T47D (cell line): ENCODE results near the gene RYR1.

DNA sequence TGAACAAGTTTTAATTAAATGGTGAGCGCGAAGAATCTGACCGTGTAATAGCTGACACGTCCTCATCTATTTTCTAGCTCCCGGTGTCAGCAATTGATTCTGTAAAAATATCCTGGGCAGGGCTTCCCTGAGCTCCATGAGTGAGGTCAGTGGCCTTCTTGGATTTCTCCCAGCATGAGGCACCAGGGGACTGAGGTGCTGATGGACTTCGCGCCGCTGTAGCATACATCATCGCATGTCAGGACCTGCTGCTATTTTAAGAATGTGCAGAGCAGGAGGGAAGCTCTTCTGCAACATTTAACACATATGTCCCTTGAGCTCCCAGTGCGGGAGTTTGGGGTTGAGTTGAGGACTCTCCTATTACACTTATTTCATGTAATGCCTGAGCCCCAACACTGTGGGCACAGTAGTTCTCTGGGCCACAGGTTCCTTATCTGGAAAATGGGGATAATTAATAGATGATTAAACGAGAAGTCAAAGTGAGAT, 27.1 kb downstream of the SIPA1L3 start:
- RRBS: no CpG with 5 or more reads among the region's 11 CpGs

DNA sequence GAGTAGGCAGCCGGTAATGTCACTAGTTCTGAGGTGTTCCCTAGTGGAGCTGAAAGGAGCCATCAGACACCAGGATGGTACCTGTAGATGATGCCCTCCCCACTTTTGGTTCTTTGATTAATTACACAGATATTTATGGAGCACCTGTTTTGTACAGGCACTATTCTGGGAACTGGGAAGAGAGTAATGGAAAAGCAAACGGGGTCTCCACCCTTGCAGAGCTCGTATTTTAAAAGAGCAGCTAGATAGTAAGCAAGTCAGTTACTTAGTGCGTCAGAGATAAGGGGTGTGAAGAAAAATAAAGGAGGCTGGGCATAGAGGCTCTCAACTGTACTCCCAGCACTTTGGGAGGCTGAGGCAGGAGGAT, 32.8 kb downstream of the SIPA1L3 start:
- RRBS: no CpG with 5 or more reads among the region's 4 CpGs

GRCh38 chr19:38005430-38006882, 98.9 kb downstream of the SIPA1L3 start:
- RRBS: 92% methylated on average over 3 of the region's 26 CpGs

DNA sequence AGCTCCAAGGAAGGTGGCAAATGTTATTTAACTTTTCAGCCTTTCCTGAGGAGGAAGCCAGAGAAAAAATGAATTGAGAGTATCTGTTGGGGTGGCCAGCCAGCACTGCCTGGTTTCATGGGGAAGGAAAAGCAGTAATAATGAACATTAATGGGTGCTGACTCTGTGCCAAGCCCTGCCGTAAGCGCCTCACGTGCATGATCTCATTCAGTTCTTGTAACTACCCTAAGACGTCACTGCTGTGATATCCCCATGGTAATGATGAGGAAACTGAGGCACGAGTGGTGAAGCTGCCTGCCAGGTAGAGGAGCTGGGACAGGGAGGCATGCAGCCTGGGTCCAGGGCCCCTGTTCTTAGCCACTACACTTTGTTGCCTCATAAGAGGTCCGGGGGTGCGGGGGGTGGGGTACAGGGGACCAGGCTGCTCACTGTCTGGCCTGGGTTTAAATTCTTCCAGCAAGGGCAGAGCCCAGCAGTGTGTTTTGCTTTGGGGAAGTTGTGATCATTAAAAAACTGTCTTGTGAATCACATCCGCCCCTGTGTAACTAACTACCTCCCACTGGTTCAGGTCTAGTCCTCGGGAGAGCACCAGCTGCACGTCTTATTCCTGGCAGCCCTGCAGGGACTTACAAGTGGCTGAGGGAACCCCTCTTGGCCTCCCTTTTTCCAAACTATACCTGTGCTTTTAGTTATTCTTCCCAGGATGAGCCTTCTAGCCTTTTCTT, 127.3 kb downstream of the SIPA1L3 start:
- RRBS: no CpG with 5 or more reads among the region's 10 CpGs

GRCh38 chr19:38183554-38184291, 40.3 kb downstream of the DPF1 start:
- RRBS: 72% methylated on average over 7 of the region's 29 CpGs

- RRBS: 68% methylated on average over 11 of the region's 33 CpGs
Observed at GRCh38 chr19:38252623-38253971, 3.1 kb downstream of the PPP1R14A start.

DNA sequence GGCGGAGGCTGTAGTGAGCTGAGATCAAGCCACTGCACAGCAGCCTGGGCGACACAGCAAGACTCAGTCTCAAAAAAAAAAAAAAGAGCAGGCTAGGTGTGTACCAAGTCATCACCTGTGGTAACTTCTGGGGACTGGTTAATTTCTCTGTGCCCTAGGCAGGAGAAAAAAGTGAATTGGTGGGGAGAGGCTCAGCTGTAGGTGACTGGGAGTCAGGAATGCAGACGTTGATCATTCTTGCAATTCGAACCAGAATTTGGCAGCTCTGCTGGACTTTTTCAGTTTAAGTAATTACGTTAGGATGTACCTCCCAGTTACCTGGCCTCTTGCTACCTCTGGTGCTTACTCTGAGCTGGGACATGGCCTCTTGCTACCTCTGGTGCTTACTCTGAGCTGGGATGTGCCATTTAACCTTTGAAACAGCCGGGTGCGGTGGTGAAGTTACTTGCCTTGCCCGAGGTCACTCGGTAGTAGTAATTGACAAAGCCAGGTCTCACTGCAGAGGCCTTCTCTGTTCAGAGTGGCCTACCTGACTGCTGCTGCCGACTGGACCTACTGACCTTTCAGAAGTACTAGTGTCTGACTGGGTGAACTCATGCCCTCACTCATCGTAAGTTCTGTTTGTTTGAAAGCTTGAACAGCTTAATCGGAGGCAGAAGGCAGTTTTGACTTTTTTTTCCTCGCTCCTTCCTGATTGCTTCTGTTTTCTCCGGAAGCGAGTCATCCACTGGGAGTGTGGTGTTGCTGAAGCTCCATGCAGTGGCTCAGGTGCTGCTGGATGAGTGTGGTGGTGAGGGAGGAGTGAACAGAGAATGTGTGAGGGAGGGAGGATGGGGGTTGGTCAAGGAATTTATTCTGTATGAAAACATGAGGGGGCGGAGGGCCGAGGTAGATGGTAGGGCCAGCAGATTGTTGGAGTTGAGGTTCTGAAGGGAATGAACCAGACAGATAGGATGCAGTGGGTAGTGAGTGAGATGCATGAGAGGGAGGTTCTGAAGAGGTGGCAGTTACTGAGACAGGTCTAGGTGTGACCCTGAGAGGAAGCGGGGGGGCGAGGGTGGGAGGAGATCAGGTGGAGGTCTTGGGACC, 2.6 kb downstream of the SPINT2 start:
- RRBS: no CpG with 5 or more reads among the region's 19 CpGs

DNA sequence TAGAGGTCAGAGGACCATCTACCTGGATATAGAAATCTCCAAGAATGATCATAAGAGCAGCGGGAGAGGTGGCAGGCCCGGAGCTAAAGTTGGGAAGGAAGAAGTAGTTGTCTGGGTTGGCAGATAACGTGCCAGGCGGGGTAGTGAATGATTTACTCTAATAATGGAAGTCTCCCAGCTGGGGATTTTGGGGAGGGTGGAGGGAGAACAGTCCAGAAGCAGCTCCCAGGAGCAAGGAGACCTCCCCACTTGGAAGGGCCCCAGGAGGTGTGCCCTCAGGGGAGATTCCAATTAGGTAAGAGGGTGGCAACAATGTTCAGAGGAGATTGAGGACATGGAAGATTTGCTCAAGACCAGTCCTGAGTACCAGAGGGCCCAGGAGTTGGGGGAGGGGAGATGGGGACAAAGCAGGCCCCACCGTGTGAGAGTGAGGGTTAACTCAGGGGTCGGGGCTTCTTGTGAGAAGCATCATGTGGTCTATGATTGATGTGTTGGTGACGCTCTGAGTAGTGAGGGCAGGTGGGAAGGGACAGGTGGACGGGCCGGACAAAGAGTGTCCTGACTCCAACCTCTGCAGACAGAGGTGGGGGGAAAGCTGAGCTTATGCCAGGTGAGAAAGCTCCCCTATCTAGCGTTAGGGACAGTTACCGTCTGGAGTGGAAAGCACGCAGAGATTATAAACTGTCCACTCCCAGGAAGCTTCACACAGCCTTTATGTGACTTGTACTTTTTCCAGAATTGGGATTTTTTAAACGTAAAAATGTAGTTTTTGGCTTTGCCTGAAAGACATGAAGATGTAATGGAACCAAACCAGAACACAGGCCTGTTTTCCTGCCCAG, 3.5 kb downstream of the SPINT2 start:
- RRBS: no CpG with 5 or more reads among the region's 13 CpGs

DNA sequence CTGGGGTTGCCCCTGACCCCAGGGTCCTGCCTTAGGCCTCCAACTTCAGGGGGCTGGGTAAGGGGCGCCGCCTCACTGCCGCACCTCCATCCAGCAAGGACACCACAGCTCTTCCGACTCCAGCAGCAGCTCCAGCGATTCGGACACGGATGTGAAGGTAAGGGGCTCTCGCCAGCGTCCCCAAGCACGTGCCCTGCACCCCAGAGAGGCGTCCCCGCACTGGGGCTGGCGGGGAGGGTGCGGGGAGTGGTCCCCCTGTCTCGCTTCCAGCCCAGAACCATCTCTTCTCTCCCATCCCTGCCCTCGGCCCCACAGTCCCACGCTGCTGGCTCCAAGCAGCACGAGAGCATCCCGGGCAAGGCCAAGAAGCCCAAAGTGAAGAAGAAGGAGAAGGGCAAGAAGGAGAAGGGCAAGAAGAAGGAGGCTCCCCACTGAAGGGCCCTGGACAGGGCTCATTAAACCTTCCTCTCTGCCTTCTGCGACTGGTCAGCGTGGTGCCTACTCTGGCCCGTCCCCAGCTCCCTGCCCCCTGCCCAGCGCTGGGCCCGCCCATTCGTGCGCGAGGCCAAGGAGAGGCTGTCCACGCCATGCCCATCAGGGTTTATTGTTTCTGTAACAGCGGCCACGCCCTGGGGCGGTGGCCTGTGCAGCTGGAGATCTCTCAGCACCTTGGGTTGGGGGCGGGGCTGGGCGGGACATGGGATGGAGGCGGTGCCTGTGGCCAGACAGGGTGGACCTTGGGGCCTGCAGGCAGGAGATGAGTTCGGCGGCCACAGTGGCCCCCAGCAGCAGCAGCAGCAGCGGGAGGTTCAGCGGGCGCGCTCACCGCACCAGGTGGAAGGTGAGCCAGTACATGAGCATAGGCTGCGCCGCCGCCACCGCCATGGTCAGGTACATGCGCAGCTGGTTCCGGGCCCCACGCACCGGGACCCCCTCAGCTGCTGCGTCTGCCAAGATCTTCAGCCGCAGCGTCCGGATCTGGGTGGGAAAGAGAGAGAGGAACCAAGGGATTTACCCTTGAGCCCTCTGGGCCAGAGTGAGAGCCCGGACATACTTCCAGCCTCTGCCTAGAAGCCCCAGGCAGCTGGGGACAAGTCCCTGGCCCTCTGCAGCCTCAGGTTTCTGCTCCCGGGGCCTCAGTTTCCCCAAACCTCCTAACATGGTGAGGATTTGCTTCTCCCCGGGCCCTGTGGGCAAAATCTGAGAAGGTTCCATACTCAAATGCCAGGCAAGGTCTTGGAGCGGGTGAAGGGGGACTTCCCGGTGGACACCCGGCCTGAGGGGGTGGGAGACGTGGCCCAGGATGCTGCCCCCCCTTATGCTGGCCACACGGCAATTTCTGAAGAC, 952 bp downstream of the C19orf33 start:
- RRBS: 55% methylated on average over 10 of the region's 61 CpGs

DNA sequence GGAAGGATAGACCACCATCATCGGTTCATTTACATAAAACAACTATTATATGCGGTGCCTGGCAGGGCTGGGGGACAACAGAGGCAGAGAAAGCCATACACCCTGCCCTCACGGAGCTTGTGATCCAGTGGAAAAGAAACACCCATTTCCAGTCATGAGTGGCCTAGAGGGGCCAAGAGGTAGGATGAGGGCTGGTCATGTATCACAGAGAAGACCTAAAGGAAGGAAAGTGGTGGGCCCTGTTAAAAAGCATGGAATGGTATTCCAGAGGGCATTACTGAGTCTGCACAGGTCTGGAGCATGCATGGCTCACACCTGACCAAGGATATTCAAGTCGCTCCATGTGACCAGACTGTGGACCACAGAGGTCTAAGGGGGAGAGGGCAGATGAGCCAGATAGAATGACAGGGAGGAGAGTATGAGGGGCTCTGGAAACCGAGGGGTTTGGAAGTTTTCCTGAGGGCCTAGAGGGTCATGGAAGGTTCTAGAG, 2.0 kb upstream of the CATSPERG start:
- RRBS: no CpG with 5 or more reads among the region's 5 CpGs

DNA sequence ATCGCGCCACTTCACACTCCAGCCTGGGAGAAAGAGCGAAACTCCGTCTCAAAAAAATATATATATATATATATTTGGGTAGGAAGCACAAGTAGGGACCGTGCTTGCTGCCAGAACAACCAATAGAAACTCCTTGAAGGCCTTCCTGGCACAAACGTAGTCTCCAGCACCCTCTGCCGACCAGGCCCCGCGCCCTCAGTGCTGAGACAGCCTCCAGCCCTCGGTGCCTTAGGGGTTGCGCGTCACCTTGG, 218 bp upstream of the CATSPERG start:
- RRBS: no CpG with 5 or more reads among the region's 12 CpGs

DNA sequence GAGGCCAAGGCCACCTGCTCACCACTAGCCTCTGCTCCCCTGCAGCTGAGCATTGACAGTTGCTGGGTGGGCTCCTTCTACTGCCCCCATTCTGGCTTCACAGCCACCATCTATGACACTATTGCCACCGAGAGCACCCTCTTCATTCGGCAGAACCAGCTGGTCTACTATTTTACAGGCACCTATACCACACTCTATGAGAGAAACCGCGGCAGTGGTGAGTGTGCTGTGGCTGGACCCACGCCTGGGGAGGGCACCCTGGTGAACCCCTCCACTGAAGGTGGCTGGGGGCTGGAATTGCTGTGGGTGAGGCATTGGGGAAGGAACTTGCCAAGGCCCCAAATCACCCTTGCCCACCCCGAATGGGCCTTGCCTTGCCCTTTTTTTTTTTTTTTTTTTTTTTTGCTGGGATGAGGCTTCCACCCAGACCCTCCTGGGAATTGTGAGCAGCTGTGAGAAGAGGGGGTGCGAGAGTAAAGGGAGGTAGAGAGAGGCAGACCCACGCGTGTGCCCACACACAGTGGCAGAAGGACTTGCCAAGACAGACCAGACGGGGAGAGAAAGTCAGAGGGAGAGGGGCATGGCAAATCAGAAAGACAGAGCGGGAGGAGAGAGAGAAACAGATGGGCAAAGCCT, 16.7 kb downstream of the CATSPERG start:
- RRBS: no CpG with 5 or more reads among the region's 11 CpGs

GRCh38 chr19:38395642-38395893, 7.1 kb downstream of the SPRED3 start:
- RRBS: 97% methylated on average over 12 of the region's 32 CpGs

- RRBS: no CpG with 5 or more reads among the region's 9 CpGs
Observed at GRCh38 chr19:38400101-38400822, 2.6 kb upstream of the FAM98C start.

- RRBS: 3% methylated on average over 4 of the region's 25 CpGs
Observed at GRCh38 chr19:38433314-38433838, at the start of gene RYR1. Gene RYR1, plus strand, starts transcription at chr19:38433691.

DNA sequence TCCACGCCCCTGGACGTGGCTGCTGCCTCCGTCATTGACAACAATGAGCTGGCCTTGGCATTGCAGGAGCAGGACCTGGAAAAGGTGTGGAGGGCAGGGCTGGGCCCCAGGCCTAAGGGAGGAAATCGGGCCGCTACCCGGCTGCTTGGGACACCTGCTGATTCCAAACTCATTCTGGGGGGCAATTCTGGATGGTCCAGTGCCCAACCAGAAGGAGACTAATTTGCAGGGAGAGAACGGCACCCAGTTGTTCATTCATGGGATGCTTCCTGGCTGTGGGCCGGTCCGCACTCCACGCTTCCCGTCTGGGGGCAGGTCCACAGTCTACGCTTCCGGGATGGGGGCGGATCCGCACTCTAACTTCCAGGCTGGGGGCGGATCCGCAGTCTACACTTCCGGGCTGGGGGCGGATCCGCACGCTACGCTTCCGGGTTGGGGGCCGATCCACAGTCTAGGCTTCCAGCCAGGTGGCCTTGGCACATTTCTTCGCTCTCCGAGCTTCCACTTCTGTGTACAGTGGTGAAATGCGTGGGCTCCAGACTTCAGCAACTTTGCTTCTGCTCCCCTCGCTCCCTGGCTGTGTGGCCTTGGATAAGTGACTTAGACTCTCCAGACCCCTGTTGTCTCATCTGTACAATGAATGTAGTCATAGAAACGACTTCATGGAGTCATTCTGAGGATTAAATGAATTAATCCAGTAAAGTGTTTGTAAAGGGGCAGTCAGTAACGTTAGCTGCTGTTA, 63.6 kb downstream of the RYR1 start:
- RRBS: 92% methylated on average over 4 of the region's 30 CpGs

DNA sequence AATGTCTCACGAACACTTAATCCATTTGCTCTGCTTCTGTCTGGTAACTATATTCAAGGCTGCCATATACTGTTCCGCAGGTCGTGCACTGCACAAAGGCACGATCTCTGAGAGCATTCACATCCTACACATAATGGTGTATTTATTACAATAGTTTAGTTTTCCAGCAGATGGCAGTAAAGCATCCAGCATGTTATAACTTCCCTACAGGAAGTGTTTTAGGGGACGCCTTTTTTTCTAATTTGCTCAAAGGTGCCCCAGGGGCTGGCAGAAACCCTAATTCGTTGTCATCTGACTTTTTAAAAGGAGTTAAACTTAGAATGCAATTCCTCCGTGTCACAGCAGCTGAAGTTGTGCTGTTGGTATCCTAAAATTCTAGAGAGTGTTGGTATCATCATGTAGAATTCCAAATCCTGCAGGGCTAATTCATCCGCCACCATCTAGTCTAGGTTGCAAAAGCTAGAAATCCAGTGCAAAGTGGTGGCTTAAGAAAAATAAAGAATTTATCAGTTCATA, 73.3 kb downstream of the MAP4K1 start:
- RRBS: no CpG with 5 or more reads among the region's 8 CpGs

DNA sequence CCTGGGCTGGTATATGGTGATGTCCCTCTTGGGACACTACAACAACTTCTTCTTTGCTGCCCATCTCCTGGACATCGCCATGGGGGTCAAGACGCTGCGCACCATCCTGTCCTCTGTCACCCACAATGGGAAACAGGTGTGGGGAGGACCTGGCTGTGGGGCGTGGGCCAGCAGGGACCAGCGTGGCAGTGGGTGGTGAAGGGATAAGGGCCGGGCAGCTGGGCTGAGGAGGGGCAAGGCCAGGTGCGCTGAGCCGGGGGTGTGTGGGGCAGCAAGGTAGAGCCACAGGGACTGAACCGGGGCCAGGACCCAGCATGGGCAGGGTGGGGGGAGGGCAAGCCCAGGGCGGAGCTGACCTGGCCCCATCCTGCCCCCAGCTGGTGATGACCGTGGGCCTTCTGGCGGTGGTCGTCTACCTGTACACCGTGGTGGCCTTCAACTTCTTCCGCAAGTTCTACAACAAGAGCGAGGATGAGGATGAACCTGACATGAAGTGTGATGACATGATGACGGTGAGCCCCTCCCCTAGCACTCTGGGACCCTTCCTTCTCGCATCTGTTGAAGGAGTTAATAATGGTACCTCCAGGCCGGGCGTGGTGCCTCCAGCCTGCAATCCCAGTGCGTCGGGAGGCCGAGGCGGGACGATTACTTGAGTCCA, 37.6 kb downstream of the MAP4K1 start:
- RRBS: 91% methylated on average over 4 of the region's 25 CpGs

DNA sequence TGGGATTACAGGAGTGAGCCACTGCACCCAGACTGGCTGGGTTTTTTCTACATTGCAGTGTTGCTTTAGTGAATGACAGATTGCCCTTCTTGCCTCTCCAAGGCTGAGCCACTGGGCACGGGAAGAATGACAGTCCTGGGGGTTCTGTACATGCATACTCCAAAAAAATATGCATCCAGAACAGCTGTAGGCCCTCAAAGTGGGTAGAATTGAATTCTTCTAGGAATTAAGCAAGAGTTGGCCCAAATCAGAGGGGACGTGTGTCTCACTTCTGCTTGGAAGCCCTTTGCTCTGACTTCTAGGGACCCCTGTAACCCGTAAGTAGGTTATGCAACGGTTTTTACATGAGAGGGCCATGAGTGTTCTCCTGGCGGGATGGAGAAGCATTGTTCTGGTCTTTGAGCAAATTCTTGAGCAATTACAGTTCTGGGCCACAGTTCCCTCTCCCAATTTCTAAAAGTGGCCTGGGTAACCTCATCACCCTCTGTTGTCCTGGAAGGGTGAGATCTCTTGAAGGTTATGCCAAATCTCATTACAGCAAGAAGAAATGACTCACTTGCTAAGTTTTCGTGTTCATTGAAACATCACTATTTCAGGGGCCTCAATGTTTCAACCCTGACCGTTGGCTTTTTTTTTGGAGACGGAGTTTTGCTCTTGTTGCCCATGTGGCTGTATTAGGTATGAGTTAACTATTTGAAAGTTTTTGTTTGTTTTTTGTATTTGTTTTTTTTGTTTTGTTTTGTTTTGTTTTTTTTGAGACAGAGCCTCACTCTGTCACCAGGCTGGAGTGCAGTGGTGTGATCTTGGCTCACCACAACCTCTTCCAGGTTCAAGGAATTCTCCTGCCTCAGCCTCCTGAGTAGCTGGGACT, 3.8 kb downstream of the ACTN4 start:
- RRBS: no CpG with 5 or more reads among the region's 8 CpGs

DNA sequence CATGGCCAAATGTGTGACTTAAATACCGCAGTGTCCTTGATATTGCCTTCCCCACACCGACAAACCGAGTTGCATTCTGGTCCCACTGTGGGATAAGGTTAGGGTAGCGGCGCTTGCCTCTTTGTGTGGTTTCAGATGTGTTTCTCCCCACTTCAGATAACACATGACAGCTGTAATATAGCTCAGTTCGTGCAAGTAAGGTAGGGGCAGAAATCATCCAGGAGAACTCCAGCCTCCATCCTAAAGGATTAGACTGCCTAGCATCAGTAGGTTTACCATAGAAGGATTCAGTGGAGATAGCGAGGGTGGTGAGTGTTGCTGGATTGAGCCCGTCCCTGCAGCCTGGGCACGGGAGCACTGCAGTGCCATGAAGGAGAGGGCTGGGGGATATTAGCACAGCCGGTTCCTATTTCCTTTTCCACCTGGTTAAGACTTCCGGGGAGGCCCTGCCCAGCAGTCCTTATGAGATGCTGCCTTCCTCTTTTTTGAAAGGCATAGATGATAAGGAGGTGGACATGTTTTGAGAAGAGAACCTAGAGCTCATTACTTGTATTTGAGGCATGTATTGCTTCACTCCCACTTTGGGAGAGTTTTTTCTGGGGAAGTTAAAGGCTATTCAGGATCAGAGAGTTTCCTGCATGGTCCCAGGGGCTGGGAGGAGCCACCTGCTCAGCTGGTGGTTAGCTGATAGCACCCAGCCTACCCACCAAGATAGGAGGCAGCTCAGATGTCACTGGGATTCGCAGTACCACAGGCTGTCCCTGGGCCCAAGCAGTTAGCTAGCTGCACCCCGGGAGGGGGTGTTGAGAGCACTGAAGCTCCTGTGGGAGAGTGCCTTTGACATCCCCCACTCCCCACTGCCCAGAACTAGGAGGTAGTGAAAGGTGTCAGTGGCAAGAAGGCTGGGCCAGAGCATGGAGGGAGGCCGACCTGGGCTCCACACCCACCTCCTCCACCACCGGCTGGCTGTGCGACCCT, 17.2 kb downstream of the ACTN4 start:
- RRBS: no CpG with 5 or more reads among the region's 16 CpGs